ENCODE data around the genes TP73 and SMIM1.

GRCh38 chr1:2550125-2550458 lies 6.1 kb upstream of the TNFRSF14 start:
- PRO-cap: no peak

DNA sequence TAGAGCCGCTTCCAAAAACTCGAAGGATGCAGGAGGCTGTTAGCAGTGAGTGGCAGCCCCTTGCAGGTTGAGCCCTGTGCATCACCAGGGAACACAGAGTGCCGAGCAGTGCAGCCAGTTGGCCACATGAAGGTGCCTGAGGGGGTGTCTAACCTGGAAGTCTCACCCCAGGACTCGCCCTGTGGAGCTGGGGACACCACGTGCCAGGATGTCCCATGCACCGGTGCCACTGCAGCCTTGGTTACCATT lies 17.0 kb upstream of the ACTRT2 start:
- PRO-cap: no peak

DNA sequence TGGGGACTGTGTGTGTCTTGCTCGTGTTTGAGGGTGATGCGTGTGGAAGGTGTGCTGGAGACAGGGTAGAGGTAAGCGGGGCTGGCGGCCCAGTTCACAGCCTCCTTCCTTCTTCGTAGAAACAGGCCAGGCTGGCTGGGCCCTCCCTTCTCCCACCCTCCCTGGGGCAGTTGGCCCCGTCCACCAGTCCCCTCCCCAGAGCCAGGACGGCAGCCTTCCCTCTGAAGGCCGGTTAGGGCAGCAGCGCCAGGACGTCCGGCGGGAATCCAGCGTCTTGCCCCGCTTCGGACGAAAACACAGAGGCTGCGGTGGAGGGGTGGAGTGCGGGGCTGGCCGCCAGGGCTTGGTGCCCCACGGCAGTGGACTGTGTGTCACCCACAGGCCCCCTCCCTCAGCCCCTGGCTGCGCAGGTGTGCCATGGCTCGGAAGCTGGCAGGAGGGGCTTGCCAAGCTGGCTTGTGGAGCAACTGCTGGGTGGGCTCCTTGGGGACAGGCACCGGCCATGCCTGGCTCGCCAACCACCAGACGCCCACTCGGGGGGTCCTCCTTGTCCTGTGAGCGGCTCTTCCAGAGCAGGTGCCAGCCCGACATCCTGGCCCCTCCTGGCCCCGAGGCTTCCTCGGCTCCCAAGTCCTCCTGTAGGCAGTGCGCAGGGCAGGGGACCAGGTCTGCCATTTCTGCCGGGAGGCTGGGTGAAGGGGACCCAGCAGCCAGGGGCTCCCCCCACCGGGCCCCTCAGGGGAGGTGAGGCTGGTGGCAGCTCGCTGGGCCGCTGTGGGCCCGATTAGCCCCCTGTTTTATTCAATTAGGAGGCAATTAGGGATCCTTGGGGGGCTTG lies 3.7 kb downstream of the PRDM16 start:
- PRO-cap: no peak

- PRO-cap: no peak
Observed at GRCh38 chr1:3089294-3089962, 20.4 kb downstream of the PRDM16 start.

GRCh38 chr1:3170940-3171689 lies 102.1 kb downstream of the PRDM16 start:
- PRO-cap: no peak

GRCh38 chr1:3312344-3312827 lies 142.1 kb upstream of the ARHGEF16 start:
- PRO-cap: no peak

- PRO-cap: no peak
Observed at GRCh38 chr1:3316196-3317182, 138.0 kb upstream of the ARHGEF16 start.

GRCh38 chr1:3347184-3347829 lies 107.2 kb upstream of the ARHGEF16 start:
- PRO-cap: no peak

DNA sequence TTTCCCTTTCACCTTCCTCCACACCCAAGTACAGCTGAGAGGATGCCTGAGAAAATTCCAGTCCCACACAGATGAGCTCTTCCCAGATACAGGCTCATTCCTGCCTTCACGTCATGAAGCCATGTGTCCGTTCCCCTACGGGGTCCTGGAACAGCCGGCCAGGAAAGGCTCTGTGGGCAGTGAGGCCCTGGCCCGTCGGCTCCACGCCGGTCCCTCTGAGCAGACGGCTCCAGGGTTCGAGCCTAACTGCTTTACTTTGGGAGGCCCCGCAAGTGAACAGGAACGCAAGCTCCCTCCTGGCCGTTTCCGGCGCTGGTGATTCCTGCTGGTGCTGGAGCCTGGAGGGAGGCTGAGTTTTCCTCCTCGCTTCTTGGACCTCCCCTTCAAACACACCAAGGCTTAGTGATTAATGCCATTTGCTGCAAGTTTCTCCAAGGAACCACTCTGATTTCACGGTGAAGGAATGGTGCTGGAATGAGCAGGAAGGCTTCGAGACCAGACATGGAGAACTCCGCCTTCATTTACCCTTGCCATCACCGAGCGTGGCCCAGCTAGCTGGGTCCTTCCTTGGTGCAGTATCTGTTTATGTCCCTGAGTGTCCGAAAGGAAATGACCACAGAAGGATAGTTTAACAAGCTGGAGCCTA lies 57.0 kb upstream of the ARHGEF16 start:
- PRO-cap: no peak

- PRO-cap: no peak
Observed at GRCh38 chr1:3415236-3416140, 39.0 kb upstream of the ARHGEF16 start.

- PRO-cap: no peak
Observed at GRCh38 chr1:3456566-3457215, 2.2 kb downstream of the ARHGEF16 start.

DNA sequence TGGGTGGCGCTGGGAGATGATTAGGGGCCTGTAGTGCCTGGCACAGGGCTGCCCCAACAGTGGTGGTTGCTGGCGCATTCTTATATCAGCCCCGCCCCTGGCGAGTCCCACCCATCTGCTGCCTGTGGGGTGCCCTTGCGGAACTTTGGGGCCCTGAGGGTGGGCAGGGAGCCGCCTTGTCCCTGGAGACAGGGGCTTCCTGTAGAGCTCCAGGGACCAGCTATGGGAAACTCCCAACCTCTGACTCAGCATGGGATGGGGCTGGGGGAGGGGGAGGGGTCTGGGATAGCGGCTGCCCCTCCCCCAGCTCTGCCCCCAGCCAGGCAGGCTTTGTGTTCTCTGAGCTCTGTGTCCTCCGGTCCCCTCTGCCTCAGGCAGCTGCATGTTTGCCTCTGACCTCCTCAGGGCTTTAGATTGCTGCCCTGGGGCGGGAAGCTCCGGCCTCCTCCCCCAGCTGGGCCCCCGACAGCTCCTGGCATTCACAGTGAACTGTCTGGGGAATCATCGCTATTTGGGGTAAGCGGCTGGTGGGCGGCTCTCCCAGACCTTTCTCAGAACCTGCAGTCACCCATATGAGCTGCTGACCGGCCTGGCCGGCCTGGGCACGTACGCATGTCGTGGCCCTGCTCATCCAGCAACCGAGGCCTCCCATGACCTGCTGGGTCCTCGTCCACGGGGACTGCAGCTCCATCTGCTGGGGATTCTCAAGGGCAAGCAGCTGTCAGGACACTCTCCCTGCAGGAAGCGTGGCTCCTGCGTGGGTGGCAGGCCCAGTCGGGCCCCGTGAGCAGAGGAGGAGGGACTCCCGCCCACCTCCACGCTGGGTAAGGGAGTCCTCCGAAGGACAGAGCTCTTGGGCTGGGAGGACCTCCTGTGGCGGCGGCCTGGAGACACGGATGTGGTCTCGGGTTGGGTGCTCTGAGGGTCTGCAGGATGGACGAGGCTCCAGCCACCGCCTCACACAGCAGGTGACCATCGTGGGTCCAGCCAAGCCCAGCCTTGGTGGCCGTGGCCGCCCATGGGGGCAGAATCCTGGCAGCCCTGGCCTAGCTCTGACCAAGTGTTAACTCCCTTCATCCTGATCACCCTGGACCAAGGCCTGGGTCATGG lies 17.2 kb downstream of the ARHGEF16 start:
- PRO-cap: bidirectional peak, plus-strand start at position 349 of the sequence, minus-strand start at position 232 of the sequence

GRCh38 chr1:3504771-3505127 lies 50.3 kb downstream of the ARHGEF16 start:
- PRO-cap: no peak

DNA sequence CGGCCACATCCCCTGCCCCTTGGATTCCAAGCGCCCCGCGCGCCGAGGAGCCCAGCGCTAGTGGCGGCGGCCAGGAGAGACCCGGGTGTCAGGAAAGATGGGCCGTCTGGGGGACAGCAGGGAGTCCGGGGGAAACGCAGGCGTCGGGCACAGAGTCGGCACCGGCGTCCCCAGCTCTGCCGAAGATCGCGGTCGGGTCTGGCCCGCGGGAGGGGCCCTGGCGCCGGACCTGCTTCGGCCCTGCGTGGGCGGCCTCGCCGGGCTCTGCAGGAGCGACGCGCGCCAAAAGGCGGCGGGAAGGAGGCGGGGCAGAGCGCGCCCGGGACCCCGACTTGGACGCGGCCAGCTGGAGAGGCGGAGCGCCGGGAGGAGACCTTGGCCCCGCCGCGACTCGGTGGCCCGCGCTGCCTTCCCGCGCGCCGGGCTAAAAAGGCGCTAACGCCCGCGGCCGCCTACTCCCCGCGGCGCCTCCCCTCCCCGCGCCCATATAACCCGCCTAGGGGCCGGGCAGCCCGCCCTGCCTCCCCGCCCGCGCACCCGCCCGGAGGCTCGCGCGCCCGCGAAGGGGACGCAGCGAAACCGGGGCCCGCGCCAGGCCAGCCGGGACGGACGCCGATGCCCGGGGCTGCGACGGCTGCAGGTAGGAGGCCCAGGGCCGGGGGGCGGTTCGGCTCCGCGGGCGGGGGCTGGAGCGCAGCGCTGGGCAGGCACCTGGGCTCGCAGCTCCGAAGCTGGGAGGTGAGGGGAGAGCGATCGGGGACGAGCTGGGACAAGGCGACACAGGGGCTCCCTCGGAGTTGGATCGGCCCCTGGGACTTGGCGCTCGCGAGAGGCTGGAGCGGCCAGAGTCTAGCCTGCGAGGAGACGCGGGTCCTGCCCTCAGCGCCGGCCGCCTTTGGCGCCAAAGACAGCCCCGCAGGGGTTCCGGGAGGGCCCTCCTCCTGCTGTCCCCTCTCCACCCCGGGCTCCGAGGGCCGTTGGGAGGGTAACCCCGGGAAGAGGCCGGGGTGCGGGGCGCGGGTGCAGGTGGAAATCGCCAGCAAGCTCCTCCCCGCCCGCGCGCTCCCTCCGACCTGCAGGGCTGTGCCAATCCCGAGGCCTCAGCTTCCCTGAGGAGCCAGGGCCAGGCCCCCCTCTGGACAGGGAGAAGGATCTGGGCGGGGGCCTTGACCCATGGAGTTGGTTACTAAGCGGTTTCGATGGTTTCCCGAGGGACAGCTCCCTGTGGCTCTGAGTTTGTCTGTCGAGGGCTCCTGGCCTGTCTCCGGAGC lies at the start of gene TP73:
TSS of gene TP73 (plus strand) at position 515 of the 1,271 bp plus-strand sequence.
- PRO-cap: no peak

GRCh38 chr1:3718012-3718495 lies 34.2 kb upstream of the CCDC27 start:
- PRO-cap: no peak

- PRO-cap: no peak
Observed at GRCh38 chr1:3752838-3753315, 627 bp downstream of the CCDC27 start.

DNA sequence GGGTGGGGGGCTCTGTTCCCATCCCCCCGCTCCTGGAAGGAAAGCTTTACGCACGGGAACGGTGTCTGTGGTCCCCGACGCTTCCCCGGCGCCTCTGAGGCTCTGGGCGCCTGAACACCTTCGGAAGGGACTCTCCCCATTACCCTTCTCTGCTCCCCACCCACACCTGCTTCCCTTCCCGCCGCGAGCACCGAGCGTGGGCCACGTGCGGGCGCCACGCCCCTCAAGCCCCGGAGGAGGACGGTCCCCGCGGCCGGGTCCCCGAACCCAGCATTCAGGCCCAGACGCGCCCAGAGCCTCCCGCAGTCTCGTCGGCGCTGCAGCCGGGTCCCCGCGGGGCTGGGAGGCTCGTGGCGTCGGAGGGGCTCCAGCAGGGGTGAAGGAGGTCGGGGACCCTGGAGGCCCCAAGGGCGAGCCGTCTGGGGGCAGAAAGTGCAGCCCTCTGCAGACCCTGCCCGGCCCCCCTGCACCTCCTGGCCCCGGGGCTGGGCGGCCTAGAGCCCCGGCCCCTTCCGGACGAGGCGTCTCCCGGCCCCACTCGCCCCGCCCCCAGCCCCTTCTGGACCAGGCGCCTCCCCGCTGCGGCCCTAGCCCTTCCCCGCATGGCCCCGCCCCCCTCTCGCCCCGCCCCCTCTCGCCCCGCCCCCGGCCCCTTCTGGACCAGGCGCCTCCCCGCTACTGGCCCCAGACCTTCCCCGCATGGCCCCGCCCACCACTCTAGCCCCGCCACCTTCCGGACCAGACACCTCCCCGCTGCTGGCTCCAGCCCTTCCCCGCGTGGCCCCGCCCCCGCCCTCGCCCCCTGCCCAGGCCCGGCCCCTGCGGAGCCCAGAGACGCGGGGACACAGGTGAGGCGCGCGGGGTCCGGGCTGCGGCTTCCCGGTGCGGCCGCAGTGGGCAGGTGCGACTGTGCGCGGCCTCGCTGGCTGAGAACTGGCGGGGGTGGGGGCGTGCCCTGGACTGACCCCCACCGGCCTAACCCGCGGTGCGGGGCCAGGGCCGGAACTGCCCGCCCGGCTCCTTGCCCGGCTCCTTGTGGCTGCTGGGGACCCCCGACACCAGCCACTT lies at the start of gene SMIM1:
TSS of gene SMIM1 (plus strand) at position 809 of the 1,068 bp plus-strand sequence.
- PRO-cap: bidirectional peak, plus-strand start at position 273 of the sequence, minus-strand start at position 104 of the sequence; bidirectional peak, plus-strand start at position 831 of the sequence, minus-strand start at position 496 of the sequence; unidirectional peak, minus-strand start at position 935 of the sequence

GRCh38 chr1:3786763-3787125 lies 9.6 kb downstream of the LRRC47 start:
- PRO-cap: no peak

GRCh38 chr1:3900555-3901131 lies 571 bp upstream of the C1orf174 start:
- PRO-cap: bidirectional peak, plus-strand start at chr1:3900995, minus-strand start at chr1:3900611

DNA sequence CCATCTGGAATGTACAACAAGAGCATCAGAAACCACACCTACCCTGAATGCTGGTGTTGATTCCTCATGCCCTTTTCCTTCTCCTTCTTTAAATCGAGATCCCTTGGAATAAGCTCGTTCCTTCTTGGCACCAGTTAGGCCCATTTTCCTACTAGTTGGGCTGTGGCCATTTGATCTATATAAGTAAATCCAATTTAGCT lies 170.4 kb upstream of the AJAP1 start:
- PRO-cap: no peak